ENCODE measurements around a stretch of chr3.

- PRO-cap, result no peak
Observed at GRCh38 chr3:150972905-150973178, 315 bp upstream of the CLRN1 start.

DNA sequence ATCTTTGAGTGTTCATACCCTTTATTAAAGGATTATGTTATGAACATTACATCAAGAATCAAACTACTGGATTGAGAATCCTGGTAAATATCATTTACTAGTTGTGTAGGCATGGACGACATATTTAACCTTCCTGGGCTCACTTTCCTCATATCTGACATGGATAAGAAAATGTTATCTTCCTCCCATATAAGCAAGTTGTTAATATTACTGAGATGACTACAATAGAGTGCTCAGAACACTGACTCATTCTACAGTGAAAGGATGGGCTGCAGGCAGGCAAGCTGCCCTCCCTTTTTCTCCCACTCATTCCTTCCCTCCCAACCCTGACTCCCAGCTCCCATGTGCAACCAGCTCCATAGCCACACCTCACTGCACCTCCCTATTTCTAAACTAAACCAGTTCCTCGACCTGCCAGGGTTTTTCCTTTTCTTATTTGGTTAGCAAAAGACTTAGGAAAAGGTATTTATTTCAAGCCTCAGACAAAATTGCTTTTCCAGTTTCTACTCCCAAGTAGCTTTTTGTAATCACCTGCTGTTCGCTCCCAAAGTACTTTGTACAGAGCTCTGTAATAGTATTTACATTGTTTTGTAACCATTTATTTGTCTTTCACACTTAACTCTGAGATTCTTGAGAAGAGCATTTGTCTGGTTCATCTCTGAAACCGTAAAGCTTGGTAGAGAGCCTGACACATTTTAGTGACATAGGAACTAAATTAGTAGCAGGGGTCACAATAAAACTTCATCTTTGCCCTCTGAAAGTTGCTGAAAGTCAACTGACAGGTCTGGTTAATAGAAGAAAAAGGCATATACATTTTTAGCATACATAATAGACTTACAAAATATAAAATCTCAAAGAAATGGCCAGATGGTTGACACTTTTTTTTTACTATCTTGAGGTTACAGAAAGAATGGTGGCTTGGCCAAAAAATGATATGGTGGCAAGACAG lies 2.2 kb downstream of the AADAC start:
- PRO-cap, result no peak

DNA sequence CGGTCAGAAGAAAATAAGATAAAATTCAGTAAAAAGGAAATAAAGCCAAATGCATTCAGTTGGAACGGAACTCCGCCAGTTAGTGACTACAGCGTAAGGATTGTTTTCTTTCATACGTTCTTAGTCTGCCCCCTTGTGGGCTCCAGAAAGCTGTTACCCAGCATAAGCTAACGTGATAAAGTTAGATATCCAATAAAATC lies 25.0 kb downstream of the AADAC start:
- PRO-cap, result no peak

DNA sequence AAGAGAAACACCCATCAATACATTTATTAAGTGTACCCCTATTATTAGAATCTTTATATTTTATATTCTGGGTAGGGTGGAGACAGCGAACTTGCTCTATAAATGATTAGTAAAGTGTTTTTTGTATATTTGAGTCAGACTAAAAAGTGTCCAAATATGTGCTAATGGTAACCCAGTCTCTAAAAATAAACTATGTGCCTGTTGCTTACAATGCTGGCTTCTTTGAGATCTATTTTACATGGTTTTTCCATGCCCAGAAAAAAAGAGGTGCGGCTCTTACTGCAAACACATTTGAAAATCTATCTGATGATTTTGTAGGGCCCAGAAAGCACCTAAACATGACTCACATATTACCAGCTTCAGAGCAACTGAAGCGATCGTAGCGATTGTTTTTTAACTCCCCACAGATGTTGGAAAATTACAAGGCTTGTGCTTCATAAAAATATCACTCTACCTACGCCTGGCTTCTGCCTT lies 53.4 kb downstream of the SUCNR1 start:
- PRO-cap, result no peak

GRCh38 chr3:152197260-152197809 lies 71.4 kb upstream of the MBNL1 start:
- PRO-cap, result no peak

DNA sequence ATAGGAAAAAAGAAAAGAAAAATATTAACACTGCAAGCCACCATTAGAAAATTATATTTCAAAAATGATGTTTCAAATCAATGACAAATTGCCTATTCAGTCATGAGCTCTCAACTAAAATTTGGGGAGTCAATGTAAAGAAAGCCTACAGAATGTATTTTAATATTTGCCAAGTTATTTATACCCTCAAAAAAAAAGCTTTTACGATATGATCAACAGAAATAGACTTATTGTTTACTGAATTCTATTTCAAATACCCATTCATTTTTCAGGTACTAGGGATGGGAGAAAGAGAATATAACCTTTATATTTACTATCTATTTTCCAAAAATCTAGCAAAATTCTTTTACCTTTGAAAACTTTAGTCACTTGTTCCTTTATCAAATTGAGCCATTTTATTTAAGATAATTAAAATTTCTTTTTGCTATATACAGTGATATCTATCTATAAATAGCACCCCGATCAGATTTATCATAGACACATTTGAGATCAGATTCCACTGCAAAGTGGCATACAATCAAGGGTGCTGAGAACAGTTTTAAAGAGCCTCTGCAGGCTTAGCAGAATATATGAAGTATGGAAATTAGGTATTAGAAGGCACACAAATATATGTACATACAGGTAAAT lies 34.9 kb downstream of the MBNL1 start:
- PRO-cap, result no peak

- PRO-cap, result no peak
Observed at GRCh38 chr3:152314213-152315455, 45.9 kb downstream of the MBNL1 start.

DNA sequence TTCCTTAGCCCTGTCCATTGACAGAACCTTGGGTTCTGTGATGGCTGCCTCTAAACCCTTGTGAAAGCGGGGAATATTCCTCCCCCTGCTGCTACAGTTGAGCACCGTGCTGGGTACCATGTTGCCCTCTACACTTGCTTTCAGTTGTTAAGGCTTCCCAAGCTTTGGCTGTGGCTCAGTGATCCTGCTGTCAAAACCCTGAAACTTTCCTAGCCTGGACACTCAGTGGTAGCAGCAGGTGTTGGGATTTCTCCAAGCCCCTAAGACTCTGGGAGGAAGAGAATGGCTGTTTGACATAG lies 69.5 kb downstream of the MBNL1 start:
- PRO-cap, result no peak

- PRO-cap, result no peak
Observed at GRCh38 chr3:152349640-152350508, 81.1 kb downstream of the MBNL1 start.

GRCh38 chr3:152412677-152413052 lies 143.9 kb downstream of the MBNL1 start:
- PRO-cap, result no peak

DNA sequence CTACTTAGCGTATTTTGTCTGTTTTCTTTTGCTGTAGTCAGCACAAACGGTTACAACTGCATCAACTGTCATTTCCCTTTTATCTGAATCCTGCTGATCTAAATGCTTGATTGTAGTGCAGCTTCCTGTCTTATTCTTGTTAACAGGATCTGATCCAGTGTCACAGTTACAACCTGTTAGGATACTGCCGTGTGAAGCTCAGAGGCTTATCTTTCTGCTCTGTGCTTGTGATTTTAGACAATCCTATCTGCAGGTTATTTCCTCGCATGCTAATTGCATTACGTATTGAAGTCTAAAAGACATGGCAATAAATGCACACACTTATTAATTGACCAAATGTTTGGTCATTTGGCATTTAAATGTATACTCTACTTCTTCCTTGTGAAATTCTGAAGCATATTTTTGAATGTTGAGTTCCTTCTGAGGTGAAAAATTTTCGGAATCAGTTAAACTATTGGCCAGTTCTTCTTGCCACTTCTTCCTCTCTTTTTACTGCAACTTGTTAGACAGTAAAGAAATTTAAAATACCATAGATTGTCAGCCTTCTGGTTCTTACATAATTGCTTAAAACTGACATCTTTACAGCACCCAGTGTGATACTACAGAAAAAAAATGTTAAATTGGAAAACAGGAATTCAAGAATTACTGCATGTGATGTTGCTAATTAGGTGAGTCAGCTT lies 168.2 kb downstream of the MBNL1 start:
- PRO-cap, result no peak

- PRO-cap, result no peak
Observed at GRCh38 chr3:152836952-152837193, 1.9 kb downstream of the P2RY1 start.

DNA sequence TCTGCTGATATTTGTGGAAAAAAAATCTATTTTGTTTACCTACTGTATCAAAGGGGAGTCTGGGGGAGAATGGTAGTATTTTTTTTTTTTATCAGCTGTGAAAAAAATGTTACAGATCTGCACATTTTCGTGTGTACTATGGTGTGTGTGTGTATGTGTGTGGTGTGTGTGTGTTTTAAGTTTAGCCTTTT lies 1.9 kb downstream of the RAP2B start:
- PRO-cap, result no peak

- PRO-cap, result no peak
Observed at GRCh38 chr3:153621998-153622278, 459.9 kb downstream of the RAP2B start.

GRCh38 chr3:155138708-155139155 lies 58.6 kb downstream of the MME start:
- PRO-cap, result no peak

DNA sequence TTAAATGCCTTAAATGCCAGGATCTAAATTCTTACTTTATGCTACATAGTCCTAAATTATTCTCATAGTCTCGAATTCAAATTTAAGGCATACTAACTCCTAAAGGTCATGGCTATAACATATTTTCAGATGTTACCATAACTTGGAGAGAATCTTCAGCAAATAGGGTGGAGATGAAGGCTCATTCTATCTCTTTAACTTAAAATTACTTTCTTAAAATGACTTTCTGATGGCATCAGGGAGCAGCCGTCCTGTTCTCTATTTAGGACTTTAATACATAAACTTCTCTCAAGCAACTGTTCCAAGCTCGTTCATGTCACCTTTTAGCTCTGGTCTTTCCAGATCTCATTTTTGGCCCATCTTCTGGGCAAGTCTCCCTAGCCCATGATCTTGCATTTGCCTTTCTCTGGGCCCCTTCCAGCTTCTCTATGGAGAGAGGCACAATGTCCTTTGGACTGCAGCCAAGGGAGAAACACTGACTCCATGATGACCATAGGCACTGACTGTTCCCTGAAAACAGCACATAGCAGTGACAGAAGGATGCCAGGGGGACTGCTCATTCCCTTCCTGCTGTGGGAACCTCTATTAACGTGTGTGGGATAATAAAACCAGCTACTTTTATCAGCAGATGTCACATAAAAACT lies 60.4 kb downstream of the STRIT1 start:
- PRO-cap, result no peak

DNA sequence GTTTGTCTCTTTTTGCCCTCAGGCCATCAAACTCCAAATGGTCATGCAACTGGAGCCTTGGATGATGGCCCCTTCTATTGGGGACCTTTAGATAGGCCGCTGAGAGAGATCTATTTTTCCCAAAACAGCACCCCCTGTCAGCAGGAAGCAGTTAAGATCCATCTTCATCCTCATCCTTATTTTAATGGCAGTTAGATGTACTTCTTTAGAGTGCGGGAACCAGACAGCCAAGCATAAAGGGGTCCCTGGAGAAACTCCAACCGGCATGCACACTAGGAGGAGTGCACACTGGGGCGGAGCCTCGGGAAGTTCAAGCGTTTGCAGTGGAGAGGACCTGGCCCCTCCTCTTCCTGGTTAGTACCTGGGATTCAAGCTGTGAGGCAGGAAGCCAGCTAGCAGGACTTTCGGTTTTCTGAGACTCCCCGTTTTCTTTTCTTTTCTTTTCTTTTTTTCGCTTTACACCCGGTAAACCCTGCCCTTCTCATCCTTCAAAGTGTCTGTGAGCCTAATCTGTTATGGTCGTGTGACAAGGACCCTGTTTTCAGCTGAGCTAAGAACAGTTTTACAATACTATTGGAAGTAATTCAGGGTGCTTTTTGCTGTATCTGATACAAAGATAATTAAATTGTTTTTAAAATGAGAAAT lies 32.0 kb upstream of the STRIT1 start:
- PRO-cap, result no peak

GRCh38 chr3:155512064-155512567 lies 218.6 kb upstream of the STRIT1 start:
- PRO-cap, result no peak

- PRO-cap, result no peak
Observed at GRCh38 chr3:155676148-155676675, 68.7 kb downstream of the PLCH1 start.

DNA sequence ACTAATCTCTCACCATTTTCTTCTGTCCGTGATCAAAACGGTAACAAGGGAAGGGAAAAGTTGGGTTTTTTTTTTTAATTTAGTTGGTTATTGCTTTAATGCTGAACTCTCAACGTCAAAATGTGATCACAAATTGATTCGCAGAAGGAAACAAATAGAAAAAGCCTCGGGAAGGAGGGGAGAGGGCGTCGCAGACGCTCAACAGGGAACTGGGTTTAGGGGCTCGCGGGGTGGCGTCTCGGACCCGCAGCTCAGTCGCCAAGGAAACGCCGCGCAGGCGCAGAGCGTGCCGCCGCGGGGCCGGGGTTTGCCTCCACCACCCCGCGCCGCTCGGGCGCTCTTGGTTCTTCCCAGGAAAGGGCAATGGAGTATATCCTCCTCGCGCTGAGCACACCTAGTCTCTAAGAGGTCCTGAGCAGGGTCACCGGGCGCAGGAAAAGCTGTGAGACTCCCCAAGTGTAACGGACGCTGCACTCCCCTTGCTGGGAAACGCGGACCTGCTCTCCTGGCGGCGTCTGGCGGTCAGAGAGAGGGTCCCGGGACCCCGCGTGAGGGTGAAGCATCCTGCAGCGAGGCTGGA lies 838 bp downstream of the PLCH1 start:
- PRO-cap, result no peak

Data from osteocyte (in vitro differentiated cells).